Hepatocyte (in vitro differentiated cells and primary cell): ENCODE data around the genes PKNOX1 and CRYAA.

DNA sequence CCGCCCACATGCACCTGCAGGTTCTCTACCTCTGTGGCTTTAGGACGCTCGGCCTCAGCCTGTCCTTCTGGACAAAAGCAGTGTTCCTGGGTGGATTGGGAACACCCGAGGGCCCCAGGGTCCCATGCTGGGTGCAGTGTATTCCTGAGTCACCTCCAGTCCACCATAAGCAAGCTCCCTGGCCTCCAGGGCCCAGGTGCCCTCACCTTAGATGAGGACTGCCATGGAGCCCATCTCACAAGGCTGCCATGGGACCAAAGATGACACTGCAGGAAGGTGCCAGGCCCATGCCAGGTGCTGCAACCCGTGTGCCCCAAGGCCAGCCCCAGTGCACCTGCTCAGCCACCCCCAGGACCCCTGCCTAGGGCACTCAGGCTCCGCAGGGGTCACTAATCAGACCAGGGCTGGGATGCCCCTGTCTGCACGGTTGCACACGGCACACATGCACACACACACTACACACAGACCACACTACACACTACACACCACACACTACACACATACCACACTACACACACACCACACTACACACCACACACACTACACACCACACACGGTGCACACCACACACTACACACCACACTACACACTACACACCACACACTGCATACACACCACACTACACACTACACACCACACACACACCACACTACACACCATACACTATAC is 22.9 kb downstream of the TFF3 start:
- RAMPAGE, long total RNA = no peak
- RRBS = no CpG with 5 or more reads among the region's 9 CpGs

GRCh38 chr21:42319806-42320557 is 4.8 kb upstream of the TFF3 start:
- RAMPAGE, long total RNA = no peak
- RRBS = no CpG with 5 or more reads among the region's 19 CpGs

- RAMPAGE, long total RNA = no peak
- RRBS = no CpG with 5 or more reads among the region's 5 CpGs
Measured at GRCh38 chr21:42367321-42367706, 979 bp upstream of the TFF1 start.

GRCh38 chr21:42385744-42386324 is 10.0 kb downstream of the TMPRSS3 start:
- RAMPAGE, long total RNA = no peak
- RRBS = no CpG with 5 or more reads among the region's 7 CpGs

DNA sequence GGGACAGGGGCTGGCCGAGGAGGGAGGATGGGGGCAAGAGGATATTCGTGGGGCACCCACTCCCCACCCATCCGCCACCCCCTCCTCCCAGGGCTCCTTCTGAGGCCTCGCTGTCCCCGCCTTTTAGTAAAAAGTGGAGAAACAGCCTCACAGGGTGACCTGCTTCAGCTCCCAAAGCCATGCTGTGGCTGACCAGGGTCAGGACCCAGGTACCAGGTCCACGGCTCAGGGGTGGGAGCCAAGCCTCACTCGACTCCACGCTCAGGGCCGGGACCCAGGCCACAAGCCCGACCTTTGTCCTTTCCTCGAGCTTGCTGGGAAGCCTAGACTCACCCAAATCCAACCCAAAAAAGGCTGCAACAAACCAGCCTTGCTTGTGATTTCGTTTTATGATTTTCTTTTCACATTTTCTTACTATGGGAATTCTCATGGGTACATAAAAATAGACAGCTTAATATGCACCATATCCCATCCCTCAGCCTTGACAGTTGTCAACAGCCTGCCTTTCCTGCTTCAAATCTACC is 59.6 kb upstream of the PDE9A start:
- RAMPAGE, long total RNA = no peak
- RRBS = no CpG with 5 or more reads among the region's 12 CpGs

GRCh38 chr21:42652466-42653324 is 726 bp upstream of the PDE9A start:
- RAMPAGE, long total RNA = no peak
- RRBS = 4% methylated on average over 6 of the region's 34 CpGs

DNA sequence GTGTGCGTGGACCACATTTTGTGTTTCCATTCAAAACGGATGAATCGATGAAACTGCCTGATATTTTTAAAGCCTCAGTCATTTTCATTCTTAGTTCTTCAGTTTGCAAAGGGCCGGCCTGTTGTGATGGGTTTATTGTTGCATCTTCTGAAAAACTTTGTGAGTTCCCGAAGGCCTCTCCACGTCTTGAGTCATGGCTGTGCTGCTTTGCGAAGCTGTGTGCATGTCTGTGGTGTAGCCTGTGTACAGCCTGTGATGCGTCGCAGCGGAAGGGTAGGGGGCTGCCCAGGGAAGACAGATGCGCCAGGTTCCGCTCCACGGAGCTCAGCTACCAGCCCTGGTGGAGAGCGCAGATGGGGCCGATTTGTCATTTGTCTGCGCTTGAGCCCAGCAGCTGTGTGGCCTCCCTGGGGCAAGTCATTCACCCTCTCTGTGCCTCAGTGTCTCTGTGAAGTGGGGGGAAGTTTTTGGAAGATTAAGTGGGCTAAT is 8.2 kb downstream of the PDE9A start:
- RAMPAGE, long total RNA = no peak
- RRBS = no CpG with 5 or more reads among the region's 16 CpGs

- RAMPAGE, long total RNA = no peak
- RRBS = no CpG with 5 or more reads among the region's 41 CpGs
Measured at GRCh38 chr21:42665930-42666965, 12.8 kb downstream of the PDE9A start.

- RAMPAGE, long total RNA = no peak
- RRBS = no CpG with 5 or more reads among the region's 41 CpGs
Measured at GRCh38 chr21:42684927-42685574, 31.6 kb downstream of the PDE9A start.

DNA sequence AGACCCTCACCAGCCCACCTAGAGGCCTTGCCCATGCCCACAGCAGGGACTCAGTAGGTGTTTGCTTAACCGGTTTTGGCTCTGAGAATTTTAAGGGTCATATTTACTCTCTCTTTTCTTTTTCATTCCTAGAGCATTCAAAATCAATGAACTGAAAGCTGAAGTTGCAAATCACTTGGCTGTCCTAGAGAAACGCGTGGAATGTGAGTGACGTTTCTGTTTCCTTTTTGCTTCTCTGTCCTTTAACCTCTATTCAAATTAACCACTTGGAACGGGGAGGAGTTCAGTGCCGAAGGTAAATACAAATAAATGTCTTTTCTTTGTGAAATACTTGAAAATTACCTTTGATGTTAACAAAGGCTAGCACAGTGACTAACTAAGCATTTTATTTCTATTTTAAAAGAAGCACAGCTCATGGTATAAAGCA is 79.8 kb downstream of the PDE9A start:
- RAMPAGE, long total RNA = no peak
- RRBS = no CpG with 5 or more reads among the region's 6 CpGs

- RAMPAGE, long total RNA = no peak
- RRBS = no CpG with 5 or more reads among the region's 9 CpGs
Measured at GRCh38 chr21:42845256-42845597, 34.1 kb downstream of the WDR4 start.

DNA sequence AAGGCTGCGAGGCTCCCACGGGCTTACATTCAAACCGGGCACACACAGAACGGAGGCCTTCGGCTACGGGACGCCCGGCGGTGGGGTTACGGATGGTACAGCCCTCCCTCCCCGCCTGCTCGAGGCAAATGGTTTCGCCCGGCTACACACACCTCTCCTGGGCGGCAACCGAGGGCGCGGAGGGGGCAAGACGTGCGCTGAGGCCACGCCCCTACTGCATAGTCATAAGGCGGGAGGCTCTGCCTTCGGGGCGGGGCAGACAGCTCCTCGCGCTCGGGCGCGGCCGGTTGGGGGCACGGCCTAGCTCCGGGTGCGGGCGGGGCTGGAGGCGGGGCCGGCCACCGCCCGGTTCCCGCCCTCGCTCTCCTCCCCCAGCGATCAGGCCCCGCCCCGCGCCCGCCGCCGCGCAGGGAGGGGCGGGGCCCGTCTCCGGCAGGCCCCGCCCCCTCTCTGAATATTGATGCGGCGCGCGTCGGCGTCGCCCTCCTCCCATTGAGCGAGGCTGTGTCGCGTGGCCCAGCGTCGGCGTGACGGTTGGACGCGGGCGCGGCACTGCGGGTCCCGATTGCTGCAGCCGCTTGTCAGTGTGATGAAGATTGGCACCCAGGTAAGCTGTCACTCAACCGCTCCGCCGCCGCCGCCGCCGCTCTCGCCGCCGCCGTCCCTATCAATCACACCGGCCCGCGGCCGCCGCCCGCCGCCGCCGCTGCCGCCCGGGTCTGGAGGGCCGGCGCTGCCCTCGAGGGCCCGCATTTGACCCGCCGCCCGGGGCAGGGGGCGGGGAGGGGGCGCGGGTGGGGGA is at the start of gene PKNOX1:
TSS of gene PKNOX1 (plus strand) at position 505 of the 802 bp plus-strand sequence.
- RAMPAGE, long total RNA = no peak
- RRBS = 1% methylated on average over 46 of the region's 105 CpGs

- RAMPAGE, long total RNA = no peak
- RRBS = under 1% methylated on average over 39 of the region's 75 CpGs
Measured at GRCh38 chr21:42974860-42975263, 500 bp downstream of the PKNOX1 start.

DNA sequence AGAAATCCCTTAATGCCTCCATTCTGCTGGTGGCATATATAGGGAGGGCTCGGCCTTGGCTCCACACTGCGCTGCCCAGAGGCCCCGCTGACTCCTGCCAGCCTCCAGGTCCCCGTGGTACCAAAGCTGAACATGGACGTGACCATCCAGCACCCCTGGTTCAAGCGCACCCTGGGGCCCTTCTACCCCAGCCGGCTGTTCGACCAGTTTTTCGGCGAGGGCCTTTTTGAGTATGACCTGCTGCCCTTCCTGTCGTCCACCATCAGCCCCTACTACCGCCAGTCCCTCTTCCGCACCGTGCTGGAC is at the start of gene CRYAA:
TSS of gene CRYAA (plus strand) at position 41 of the 306 bp plus-strand sequence.
- RAMPAGE, long total RNA = no peak
- RRBS = 92% methylated on average over 3 of the region's 14 CpGs

GRCh38 chr21:43211086-43211844 is 42.5 kb downstream of the CRYAA start:
- RAMPAGE, long total RNA = no peak
- RRBS = 28% methylated on average over 2 of the region's 24 CpGs

- RAMPAGE, long total RNA = no peak
- RRBS = no CpG with 5 or more reads among the region's 18 CpGs
Measured at GRCh38 chr21:43288007-43288499, 119.2 kb downstream of the CRYAA start.

GRCh38 chr21:43303976-43304175 is 123.1 kb downstream of the SIK1 start:
- RAMPAGE, long total RNA = no peak
- RRBS = no CpG with 5 or more reads among the region's 7 CpGs

DNA sequence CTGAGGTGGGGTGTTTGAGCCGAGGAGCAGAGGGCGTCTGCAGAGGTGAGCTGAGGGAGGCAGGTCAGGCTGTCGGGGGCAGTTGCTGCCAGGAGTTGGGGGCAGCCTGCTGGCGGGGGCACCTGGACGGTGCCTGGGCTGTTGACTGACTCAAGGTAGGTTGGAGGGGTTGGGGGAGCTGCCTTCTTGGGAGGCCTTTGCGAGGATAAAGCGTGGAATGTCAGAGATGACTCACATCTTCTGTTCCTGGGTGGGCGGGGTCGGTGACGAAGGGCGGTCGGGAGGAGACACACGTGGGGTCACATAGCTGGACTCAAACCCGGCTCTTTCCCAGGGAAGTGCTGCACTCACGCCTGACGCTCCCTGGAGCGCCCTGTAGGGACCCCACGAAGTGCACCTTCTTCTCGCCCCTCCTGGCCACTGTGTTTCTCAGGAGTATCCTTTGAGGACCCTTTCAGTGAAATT is 86.2 kb downstream of the SIK1 start:
- RAMPAGE, long total RNA = no peak
- RRBS = no CpG with 5 or more reads among the region's 19 CpGs

- RAMPAGE, long total RNA = no peak
- RRBS = 93% methylated on average over 7 of the region's 25 CpGs
Measured at GRCh38 chr21:43352825-43353561, 73.9 kb downstream of the SIK1 start.

DNA sequence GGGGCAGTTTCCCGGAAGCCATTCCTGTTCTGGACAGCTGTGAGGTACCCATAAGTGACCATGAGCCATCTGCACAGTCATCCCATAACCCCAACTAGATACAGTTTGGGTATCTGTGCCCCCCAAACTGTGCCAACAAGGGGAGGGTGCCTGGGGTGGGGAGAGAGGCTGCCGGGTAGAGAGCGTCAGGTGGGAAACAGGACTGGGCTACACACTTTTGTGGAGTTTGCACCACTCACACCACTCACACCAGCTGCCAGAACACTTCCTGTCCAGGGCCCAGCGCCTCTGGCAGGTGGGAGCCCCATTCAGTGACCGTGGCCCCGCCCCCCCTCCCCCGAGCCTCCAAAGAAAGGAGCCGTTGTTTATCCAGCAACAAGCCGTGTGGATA is 44.1 kb downstream of the SIK1 start:
- RAMPAGE, long total RNA = no peak
- RRBS = 43% methylated on average over 1 of the region's 9 CpGs